Uterus (tissue), 7 donors: ENCODE data around the gene CBX4.

DNA sequence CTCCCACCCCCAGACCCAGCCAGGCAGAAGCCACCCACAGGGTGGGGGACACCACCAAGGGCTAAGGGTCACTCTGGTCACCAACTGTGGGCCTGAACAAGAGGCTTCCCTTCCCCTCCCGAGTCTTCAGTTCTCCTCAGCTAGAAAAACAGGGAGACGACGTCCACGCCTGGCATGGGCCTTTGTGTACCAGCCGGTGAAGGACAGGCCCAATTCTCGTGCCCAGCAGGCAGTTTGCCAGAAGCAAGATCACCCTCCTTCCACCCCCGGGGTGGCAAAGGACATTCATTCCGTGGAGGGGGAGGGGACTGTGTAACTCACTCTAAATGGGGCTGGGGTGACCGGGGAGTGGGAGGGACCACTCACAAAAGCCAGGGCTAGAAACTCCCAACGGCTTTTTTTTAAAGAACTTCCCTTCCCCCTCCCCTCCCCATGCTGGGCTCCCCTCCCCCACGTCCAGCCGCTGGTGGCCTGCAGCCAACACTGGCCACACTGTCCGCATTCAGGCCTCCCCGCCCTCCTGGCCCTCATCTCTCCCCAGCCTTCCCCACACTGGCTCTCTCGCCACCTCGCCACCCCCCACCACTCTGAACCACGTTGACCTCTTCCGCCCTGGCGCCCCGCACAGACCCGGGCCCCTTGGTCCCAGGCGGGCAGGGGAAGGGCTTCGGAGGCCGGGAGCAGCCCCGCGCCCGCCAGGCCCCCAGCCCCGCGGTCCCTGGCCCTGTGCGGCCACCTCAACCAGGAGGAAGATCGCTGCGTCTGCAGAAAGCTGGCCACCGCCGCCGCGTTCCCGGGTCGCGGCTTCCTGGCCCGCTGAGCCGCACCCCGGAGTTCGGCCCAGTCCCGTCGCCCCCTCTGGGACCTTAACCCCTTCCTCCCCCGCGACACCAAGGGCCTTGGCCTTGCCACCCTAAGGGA lies 7.5 kb downstream of the CBX4 start:
- PRO-cap, 4 experiments: peak in 2 of 4 experiments; most common plus-strand start position 490 of the sequence (in 2); most common minus-strand start position 372 of the sequence (in 1)
- RAMPAGE, long total RNA, 2 experiments: no peak in any of the 2 experiments
- RRBS: 5% methylated on average over 22 of the region's 47 CpGs

- PRO-cap, 4 experiments: peak in 4 of 4 experiments; most common minus-strand start chr17:79839440 (in 4)
- RAMPAGE, long total RNA, 2 experiments: no peak in any of the 2 experiments
- RRBS: 4% methylated on average over 4 of the region's 23 CpGs
Measured at GRCh38 chr17:79839366-79839514, at the start of gene CBX4. Gene CBX4 (minus strand): TSS chr17:79839440.

GRCh38 chr17:79930762-79931671 lies 91.8 kb upstream of the CBX4 start:
- PRO-cap, 4 experiments: no peak in any of the 4 experiments
- RAMPAGE, long total RNA, 2 experiments: no peak in any of the 2 experiments
- RRBS: 10% methylated on average over 5 of the region's 18 CpGs

GRCh38 chr17:80023464-80024336 lies 12.0 kb downstream of the TBC1D16 start:
- PRO-cap, 4 experiments: peak in 1 of 4 experiments; most common plus-strand start chr17:80024108 (in 1); most common minus-strand start chr17:80023981 (in 1)
- RAMPAGE, long total RNA, 2 experiments: no peak in any of the 2 experiments
- RRBS: 19% methylated on average over 22 of the region's 49 CpGs

GRCh38 chr17:80026210-80026712 lies 9.4 kb downstream of the TBC1D16 start:
- PRO-cap, 4 experiments: peak in 2 of 4 experiments; most common plus-strand start chr17:80026607 (in 1)
- RAMPAGE, long total RNA, 2 experiments: no peak in any of the 2 experiments
- RRBS: no CpG with 5 or more reads among the region's 11 CpGs

GRCh38 chr17:80030591-80031401 lies 4.9 kb downstream of the TBC1D16 start:
- PRO-cap, 4 experiments: peak in 2 of 4 experiments; most common plus-strand start chr17:80030962 (in 1); most common minus-strand start chr17:80030872 (in 2)
- RAMPAGE, long total RNA, 2 experiments: no peak in any of the 2 experiments
- RRBS: no CpG with 5 or more reads among the region's 27 CpGs

DNA sequence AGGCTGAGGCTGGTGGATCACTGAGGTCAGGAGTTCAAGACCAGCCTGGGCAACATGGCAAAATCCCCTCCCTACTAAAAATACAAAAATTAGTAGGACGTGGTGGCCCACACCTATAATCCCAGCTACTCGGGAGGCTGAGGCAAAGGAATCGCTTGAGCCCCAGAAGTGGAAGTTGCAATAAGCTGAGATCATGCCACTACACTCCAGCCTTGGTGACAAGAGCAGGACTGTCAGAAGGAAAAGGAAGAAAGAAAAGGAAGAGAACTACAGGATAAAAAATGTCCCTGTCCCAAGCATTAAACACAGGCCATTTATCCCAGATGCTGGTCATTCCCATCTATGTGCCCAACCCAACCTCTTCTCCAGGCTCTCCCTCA lies 1.6 kb downstream of the EIF4A3 start:
- PRO-cap, 4 experiments: no peak in any of the 4 experiments
- RAMPAGE, long total RNA, 2 experiments: no peak in any of the 2 experiments
- RRBS: no CpG with 5 or more reads among the region's 3 CpGs

GRCh38 chr17:80177928-80178643 lies 8.3 kb downstream of the CARD14 start:
- PRO-cap, 4 experiments: no peak in any of the 4 experiments
- RAMPAGE, long total RNA, 2 experiments: no peak in any of the 2 experiments
- RRBS: no CpG with 5 or more reads among the region's 23 CpGs

GRCh38 chr17:80345432-80345784 lies 69.6 kb upstream of the ENDOV start:
- PRO-cap, 4 experiments: no peak in any of the 4 experiments
- RAMPAGE, long total RNA, 2 experiments: no peak in any of the 2 experiments
- RRBS: no CpG with 5 or more reads among the region's 13 CpGs

GRCh38 chr17:80376289-80376984 lies 38.5 kb upstream of the ENDOV start:
- PRO-cap, 4 experiments: no peak in any of the 4 experiments
- RAMPAGE, long total RNA, 2 experiments: start-site peak on the plus strand in 1 of 2 experiments, at chr17:80376328-80376540 at its widest, 19 reads per replicate
- RRBS: no CpG with 5 or more reads among the region's 12 CpGs

GRCh38 chr17:80789303-80789986 lies 202.2 kb upstream of the CHMP6 start:
- PRO-cap, 4 experiments: peak in 1 of 4 experiments; most common minus-strand start chr17:80789698 (in 1)
- RAMPAGE, long total RNA, 2 experiments: no peak in any of the 2 experiments
- RRBS: no CpG with 5 or more reads among the region's 9 CpGs

- PRO-cap, 4 experiments: no peak in any of the 4 experiments
- RAMPAGE, long total RNA, 2 experiments: no peak in any of the 2 experiments
- RRBS: no CpG with 5 or more reads among the region's 18 CpGs
Measured at GRCh38 chr17:80862745-80863424, 128.8 kb upstream of the CHMP6 start.

DNA sequence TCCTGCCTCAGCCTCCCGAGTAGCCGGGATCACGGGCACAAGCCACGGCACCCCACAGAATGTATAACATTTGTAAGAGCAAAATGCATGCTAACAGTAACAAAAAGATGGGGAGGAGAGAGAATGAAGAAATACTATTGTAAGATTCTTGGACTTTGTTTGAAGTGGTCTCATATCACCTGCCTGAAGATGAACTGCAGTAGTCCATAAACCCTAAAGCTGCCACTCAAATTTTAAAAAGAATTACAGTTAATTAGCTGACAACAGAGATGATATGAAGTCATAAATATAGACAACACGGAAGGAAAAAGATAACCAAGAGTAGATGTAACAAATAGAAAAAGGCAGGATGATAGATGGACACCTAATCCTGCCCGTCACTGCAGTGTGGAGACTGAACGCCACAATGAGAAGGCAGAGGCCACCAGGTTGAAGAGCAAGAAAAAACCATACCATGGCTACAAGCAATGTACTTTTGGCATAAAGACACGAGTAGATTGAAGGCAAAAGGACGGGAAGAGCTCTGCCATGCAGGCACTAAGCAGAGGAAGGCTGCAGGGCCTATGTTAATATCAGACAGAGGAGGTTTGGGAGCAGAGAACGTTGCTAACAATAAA lies 126.6 kb upstream of the CHMP6 start:
- PRO-cap, 4 experiments: no peak in any of the 4 experiments
- RAMPAGE, long total RNA, 2 experiments: no peak in any of the 2 experiments
- RRBS: no CpG with 5 or more reads among the region's 10 CpGs

GRCh38 chr17:80873356-80873978 lies 118.2 kb upstream of the CHMP6 start:
- PRO-cap, 4 experiments: no peak in any of the 4 experiments
- RAMPAGE, long total RNA, 2 experiments: no peak in any of the 2 experiments
- RRBS: 57% methylated on average over 6 of the region's 15 CpGs

- PRO-cap, 4 experiments: no peak in any of the 4 experiments
- RAMPAGE, long total RNA, 2 experiments: no peak in any of the 2 experiments
- RRBS: 66% methylated on average over 1 of the region's 23 CpGs
Measured at GRCh38 chr17:80938351-80939145, 53.1 kb upstream of the CHMP6 start.

DNA sequence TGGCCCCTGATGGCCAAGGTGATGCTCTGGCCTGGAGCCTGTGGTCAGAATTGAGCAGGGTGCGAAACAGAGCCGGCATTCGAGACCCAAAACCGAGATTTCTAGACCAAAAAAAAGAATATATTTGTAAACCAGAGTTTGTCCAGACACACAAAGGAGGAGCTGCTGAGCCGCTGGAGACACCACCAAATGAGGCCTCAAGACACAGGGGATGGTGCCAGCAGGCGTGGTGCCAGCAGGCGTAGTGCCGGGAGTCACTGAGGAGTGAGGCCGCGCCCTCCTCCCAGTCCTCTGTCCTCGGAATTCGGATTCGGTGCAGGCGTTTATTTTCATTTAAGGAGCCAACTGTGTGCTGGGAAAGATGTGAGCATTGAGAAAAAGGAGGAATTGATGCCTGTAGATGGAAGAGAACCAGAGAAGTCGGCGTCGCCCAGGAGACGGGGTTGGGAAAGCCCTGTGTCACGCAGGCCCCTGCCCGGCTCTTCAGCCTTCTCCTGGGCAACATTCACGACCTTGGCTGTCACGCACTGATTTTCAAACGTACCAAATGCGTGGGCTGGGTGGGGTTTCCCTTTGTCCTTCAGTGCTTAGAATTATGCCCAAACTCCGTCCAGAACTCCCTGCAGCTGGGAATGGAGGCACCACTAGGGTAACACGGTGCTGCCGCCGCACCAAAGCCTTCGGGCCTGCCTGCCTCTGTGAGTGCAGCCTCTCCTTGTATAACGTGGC lies 49.2 kb upstream of the CHMP6 start:
- PRO-cap, 4 experiments: peak in 2 of 4 experiments; most common plus-strand start position 242 of the sequence (in 2); most common minus-strand start position 190 of the sequence (in 1)
- RAMPAGE, long total RNA, 2 experiments: no peak in any of the 2 experiments
- RRBS: no CpG with 5 or more reads among the region's 30 CpGs

DNA sequence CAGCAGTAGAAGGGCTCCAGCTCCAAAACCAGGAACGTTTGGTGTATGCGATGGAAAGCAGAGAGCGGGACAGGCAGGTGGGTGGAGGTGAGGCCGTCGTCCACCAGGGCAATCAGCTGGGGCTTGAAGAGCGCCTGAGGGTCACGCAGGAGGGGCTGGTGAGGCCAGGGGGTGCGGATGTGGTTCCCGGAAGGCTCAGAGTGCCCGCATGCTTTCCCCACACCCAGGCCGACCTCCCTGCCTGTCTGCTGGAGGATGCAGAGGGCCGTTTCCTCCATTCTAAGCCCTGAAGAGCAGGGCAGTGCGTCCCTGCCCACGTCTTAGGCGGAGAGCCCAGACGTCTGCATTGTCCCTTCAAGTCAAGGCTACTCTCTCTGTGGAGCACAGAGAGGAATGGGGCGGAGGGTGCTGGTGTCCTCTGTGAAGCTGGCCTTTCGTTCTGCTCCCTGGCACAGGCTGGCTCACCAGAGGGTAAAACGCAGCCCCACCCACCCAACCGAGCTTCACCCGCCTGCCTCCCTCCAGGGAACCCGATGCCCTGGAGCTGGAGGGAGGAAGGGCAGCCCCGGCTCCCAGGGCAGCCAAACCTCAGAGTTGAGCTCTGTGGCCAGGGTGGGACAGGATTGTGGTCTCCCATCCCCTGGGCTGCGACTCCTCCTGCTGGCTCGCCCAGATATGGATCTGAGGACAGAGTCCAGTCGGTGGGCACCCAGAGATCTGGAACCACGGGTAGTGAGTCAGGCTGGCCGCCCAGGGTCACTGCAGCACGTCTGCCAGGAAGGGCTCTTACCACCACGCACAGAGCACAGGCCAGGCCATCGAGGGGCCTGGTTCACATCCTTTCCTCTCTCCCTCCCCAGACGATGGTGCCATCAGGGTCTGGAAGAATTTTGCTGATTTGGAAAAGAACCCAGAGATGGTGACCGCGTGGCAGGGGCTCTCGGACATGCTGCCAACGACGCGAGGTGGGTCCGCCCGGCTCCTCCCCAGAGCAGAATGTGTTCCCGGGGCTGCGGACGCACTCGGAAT lies 42.7 kb upstream of the CHMP6 start:
- PRO-cap, 4 experiments: no peak in any of the 4 experiments
- RAMPAGE, long total RNA, 2 experiments: no peak in any of the 2 experiments
- RRBS: no CpG with 5 or more reads among the region's 44 CpGs

DNA sequence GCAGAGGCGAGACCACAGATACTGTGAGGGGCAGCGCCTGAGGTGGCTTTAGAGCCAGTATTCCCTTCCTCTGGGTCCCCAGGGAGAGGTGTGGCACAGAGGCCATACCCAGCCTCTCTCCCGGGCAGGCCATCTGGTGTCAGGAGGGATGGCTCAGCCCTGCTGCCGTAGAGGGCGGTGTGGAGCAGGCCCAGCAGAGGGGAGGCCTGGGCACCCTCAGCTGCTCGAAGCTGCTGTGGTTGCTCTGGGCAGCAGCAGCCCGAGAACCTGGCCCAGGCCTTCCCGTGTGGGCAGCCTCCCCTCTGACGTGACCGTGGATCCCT lies 32.8 kb upstream of the CHMP6 start:
- PRO-cap, 4 experiments: no peak in any of the 4 experiments
- RAMPAGE, long total RNA, 2 experiments: no peak in any of the 2 experiments
- RRBS: no CpG with 5 or more reads among the region's 10 CpGs

DNA sequence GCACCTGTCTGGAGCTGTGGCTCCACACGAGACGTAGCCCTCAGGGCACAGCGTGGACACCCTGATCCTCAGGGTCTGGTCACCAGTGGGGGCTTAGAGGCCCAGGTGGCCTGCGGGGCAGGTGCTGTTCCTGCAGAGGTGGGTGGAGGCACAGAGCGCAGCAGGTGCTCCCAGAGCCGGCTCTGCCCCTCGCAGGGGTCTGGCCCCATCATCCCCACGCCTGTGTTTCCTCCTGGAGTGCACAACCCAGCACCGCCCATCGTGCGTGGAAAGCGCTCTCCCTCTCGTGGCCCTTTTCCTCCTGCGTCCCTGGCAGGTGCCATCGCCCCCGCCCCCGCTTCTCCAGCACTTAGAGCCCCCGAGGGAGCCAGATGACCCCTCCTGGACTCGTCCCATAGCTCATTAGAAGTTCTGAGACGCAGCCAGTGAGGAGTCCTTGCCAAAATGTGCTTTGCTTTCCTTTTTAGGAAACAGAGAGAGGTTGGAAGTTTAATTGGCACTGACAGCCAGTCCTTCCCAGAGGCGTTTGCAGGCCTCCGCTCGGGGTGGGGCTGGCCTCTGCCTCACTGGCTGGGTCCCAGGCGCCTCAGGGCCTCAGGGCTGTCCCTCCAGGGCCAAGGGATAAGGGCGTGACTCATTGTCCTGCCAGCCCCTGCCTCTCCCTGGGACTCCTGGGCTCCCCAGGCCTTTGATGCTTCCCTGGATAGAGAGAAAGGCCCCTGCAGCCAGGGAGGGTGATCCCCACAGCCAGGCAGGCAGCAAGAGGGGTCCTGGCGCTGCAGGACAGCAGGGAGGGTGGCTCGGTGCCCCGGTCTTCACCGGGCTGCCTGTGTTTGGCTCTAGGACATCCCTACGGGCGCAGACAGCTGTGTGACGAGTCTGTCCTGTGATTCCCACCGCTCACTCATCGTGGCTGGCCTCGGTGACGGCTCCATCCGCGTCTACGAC lies 32.1 kb upstream of the CHMP6 start:
- PRO-cap, 4 experiments: peak in 3 of 4 experiments; most common plus-strand start position 566 of the sequence (in 3); most common minus-strand start position 404 of the sequence (in 2)
- RAMPAGE, long total RNA, 2 experiments: no peak in any of the 2 experiments
- RRBS: no CpG with 5 or more reads among the region's 39 CpGs

DNA sequence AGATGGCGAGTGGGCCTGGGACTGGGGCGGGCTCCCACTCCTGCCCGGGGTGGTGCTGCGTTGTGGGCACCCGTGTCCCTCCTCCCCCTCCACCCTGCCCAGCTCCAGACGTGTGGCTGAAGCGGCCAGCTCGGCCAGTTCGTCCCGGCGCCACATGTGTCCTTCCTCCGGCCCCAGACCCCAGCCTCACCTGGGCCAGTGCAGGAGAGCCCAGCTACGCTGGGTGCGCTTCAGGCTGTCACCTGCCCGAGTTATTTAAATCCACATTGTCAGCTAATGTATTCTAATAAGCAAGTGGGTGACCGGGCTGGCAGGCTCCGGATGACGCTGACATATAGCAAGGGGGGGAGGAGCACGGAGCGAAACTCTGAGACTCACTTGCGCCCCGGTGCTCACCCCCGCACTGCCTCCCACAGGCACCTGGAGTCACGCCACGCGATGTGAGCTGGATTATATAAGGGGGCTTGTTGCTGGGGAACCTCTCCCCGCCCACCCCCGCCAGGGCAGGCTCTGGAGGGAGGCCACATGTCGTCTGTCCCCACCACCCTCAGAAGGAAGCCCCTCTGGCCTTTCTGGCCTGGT lies 7.2 kb upstream of the BAIAP2 start:
- PRO-cap, 4 experiments: peak in 2 of 4 experiments; most common plus-strand start position 370 of the sequence (in 1); most common minus-strand start position 257 of the sequence (in 2)
- RAMPAGE, long total RNA, 2 experiments: no peak in any of the 2 experiments
- RRBS: 31% methylated on average over 13 of the region's 29 CpGs